Mammary microvascular endothelial cell (primary cell): ENCODE measurements around the genes RASEF, NAA35 and C9orf153.

DNA sequence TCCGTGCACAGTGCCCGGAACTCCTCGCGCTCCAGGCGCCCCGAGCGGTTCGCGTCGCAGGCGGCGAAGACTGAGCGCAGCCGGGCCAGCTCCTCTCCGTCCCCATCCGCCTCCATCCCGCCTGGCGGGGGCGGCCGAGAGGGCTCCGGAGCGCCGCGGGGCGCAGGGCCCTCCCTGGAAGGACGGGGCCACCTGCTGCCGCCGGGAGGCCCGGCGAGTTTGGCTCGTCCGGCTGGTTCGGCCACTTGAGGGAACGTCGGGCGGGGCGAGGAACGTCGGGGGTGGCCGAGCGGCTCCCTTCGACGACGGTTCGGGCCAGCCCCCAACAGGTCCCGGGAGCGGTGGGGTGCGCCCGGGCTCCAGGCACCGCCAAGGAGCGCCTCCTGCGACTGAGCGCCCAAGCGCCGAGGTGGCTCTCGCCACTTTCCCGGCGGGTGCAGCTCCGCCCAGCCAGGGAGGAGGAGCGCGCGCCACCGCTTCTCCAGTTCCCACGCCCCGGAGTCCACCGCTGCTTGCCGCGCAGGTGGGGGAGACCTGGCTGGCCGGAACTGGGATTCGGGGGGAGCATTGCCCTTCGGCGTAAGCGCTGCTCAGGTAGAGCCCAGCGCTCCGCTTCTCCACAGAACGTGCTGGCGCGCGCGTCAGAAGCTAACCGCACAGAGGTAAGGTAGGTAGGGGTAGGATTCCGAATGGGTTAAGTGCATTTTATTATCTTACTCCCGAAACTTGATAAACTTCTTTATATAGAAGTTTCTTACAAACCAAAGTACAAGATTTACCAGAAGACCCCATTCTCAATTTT, at the start of gene RASEF:
Gene RASEF (minus strand): TSS at position 391 of the 802 bp plus-strand sequence.
- RAMPAGE, long total RNA, result no peak

DNA sequence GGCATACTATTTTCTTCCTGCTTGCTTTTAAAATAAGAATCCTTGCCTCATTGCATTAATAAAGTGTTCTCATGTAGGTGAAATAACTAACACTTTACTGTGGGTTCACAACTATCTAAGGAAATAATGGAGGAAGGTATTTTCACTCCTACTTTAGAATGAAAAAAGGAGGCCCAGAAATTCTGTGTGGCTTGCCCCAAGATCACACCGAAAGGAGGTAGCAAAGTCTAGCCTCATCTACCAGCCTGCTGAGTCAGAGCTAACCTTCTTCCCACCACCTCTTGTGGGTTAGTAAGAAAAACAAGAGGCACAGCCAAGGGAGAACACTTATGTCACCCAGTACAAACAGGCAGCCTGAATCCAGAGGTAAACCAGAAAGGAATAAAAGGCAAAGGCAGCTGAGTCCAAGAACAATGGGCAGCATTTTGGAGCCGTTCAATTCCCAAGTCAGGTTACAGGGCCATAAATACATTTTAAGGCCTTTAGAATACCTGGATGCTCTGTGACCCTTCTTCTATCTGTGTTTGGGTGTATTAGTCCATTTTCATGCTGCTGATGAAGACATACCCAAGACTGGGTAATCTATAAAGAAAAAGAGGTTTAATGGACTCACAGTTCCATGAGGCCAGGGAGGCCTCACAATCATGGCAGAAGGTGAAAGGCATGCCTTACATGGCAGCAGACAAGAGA, 91.9 kb upstream of the RASEF start:
- RAMPAGE, long total RNA, result no peak

DNA sequence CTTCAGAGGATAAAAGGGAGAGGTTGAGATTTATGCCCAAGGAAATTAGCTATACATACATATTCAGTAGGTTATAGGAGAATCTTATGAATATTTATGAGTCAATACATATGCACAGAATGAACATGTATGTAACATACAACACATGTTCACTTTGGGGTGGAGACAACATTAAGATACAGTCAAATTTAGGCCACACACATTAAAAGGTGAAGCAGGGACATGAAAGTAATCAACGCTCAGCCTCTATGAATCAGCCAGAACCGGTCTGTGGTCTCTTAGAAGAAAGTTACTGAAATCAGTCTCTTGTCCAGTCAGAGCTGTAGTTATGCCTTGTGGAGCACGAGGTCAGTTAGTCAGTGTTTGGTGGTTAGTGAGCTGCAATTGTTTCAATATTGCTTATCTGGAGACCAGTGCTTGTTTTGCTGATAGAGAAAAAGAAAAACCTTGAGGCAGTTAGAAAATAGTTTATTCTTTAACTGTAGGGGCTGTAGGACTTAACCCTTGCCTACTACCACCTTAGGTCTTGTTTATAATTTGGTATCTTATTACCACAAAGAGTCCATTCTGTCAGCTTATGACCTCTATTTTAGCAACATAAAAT, 157.8 kb upstream of the RASEF start:
- RAMPAGE, long total RNA, result no peak

GRCh38 chr9:83642314-83642766, 19.4 kb downstream of the IDNK start:
- RAMPAGE, long total RNA, result no peak

- RAMPAGE, long total RNA, result no peak
Measured at GRCh38 chr9:83657190-83657975, 34.4 kb downstream of the IDNK start.

DNA sequence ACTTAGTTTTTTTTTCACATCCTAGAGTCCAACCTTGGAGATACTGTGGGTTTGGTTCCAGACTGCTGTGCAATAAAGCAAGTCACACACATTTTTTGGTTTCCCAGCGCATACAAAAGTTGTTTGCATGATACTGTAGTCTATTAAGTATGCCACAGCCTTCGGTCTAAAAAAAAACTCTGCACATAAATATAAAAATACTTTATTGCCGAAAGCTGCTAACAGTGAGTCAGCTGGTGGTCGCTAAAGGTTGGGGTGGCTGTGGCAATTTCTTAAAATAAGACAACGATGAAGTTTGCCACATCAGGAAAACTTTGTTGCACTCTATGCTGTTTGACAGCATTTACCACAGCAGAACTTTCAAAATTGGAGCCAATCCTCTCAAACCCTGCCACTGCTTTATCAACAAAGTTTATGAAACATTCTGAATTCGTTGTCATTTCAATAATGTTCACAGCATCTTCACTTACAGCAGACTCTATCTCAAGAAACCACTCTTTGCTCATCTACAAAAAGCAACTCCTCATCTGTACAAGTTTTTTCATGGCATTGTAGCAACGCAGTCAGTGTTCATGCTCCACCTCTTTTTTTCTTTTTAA, 37.3 kb downstream of the UBQLN1 start:
- RAMPAGE, long total RNA, result no peak

DNA sequence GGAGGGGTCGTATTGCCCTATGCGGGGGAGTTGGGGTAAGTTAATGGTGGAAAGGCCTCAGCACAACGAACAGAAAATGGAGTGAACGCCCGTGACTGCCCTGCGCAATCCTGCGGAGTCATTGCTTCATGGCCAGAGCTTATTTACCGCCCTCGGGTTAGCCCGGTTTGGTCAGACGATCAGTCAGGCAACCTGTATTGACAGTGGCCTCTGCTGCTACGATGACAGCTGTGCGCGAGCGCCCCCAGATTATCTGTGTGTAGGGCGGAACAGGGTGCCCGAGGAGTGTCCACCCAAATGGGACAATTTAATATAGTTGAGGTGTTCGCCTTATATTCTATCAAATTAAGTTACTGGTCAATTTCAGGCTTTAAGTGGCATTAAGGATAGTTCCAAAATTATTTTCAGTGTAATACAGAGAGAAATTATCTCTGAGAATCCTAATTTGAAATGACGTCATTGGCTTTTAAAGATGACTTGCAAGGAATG, 778 bp upstream of the UBQLN1 start:
- RAMPAGE, long total RNA, result no peak

- RAMPAGE, long total RNA, result no peak
Measured at GRCh38 chr9:83797239-83797845, 20.2 kb downstream of the GKAP1 start.

DNA sequence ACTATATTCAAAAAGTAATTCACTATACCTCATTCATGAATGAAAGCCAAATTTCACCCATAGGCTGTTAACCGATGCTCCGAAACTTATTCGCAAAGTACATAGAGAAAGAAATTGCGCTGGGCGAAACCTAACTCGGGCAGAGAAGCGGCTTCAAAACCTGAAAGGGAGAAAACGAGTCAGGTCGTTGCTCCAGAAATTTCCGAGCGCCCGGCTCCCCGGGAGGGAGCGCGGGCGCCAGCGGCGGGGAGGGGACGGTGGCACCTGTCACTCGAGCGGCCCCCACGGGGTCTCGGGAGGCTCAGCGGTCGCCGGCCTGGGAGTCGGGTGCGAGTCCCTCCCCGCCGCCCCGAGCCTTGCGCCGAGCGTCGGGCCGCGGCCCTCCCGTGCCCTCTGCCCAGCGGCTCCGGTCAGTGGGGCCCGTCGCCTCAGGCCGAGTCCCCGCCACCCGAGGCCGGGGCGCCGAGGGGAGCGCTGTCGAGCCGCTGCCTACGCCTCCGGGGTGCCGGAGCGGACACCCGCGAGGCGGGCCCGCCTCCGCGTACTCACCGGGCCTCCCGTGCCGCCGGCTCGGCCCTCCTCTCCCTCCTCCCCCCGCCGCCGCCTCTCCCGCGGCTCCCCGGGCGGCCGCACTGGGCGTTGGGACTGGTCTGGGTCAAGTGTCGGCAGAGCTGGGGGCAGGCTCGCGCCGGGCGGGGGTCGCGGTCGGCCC, 445 bp downstream of the GKAP1 start:
- RAMPAGE, long total RNA, result no peak

- RAMPAGE, long total RNA, result no peak
Measured at GRCh38 chr9:83977870-83978719, 1.9 kb downstream of the HNRNPK start.

DNA sequence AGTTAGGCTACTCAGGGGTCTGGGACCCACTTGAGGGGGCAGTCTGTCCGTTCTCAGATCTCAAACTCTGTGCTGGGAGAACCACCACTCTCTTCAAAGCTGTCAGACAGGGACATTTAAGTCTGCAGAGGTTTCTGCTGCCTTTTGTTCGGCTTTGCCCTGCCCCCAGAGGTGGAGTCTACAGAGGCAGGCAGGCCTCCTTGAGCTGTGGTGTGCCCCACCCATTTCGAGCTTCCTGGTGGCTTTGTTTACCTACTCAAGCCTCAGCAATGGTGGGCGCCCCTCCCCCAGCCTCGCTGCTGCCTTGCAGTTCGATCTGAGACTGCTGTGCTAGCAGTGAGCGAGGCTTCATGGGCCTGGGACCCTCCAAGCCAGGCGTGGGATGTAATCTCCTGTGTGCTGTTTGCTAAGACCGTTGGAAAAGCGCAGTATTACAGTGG, 133.6 kb upstream of the NTRK2 start:
- RAMPAGE, long total RNA, result no peak

- RAMPAGE, long total RNA, result no peak
Measured at GRCh38 chr9:84671933-84672506, 2.5 kb downstream of the NTRK2 start.

GRCh38 chr9:85289915-85290587, 451.7 kb downstream of the AGTPBP1 start:
- RAMPAGE, long total RNA, result no peak

GRCh38 chr9:85804929-85805452, 63.2 kb upstream of the AGTPBP1 start:
- RAMPAGE, long total RNA, result no peak

DNA sequence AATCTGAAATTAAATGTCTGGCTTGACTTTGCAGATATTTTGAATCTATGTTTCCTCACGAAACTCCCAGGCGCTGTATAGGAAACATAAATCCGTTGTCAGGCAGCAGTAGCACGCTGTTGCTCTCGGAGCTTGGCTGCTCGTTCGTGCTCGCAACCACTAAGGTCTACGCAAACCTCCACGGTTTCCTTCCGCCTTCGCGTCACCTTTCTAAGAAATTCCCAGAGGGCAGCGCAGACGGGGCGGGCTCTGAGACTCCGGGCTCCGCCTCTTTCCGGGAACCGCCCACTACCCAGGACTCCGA, 321 bp upstream of the NAA35 start:
- RAMPAGE, long total RNA, result no peak

DNA sequence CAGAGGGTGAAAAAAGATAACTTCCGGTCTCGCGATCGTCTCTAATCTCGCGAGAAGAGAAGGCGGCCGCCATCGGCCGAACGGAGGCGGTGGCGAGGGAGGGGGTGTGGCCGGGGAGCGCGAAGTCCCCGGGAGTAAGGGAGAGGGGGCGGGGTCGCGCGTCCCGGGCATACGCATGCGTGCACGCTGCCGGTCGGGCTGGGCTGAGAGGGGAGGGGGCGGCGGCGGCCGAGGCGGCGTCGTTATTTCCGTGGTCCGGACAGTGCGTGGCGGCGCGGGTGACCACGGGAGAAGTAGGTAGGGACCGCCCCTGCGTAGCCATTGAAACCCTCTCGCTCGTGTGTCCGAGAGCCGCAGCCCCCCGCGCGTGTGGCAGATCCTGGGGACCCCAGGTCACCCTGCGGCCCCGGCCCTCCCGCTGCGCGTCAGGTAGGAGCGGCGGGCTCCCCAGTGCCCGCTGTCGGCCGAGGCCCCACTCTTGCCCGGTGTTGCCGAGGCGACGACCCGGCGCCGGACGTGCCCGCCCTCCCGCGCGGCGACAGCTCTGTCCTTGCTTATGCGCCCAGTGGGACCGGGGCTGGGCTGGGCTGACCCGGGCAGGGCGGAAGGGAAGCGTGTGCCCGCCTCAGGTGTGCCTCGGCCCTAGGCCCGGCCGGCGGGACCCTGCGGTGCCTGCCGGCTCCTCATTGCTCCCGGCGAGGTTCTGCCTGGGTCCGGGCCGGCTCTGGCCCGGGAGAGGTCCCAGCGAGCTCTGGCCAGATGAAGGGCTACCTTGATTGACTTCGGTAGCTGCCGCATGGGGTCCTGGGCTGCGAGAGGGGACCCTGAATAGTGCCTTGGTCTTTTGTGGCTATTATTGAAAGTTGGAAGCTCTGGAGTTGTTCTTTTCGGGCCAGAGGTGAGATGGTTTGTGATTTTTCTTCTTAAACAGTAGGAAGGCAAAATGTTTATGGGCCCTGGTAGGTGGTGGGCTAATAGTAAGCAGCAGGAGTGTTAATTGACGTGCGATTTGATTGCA, at the start of gene NAA35:
Gene NAA35 (plus strand): TSS at position 170 of the 1,018 bp plus-strand sequence.
- RAMPAGE, long total RNA, result no peak

GRCh38 chr9:86062776-86063589, 36.4 kb downstream of the GOLM1 start:
- RAMPAGE, long total RNA, result no peak

- RAMPAGE, long total RNA, result no peak
Measured at GRCh38 chr9:86246690-86247305, 12.7 kb downstream of the C9orf153 start.

GRCh38 chr9:86259538-86259947, at the start of gene C9orf153:
C9orf153 (minus strand) TSS chr9:86259657.
- RAMPAGE, long total RNA, result no peak

DNA sequence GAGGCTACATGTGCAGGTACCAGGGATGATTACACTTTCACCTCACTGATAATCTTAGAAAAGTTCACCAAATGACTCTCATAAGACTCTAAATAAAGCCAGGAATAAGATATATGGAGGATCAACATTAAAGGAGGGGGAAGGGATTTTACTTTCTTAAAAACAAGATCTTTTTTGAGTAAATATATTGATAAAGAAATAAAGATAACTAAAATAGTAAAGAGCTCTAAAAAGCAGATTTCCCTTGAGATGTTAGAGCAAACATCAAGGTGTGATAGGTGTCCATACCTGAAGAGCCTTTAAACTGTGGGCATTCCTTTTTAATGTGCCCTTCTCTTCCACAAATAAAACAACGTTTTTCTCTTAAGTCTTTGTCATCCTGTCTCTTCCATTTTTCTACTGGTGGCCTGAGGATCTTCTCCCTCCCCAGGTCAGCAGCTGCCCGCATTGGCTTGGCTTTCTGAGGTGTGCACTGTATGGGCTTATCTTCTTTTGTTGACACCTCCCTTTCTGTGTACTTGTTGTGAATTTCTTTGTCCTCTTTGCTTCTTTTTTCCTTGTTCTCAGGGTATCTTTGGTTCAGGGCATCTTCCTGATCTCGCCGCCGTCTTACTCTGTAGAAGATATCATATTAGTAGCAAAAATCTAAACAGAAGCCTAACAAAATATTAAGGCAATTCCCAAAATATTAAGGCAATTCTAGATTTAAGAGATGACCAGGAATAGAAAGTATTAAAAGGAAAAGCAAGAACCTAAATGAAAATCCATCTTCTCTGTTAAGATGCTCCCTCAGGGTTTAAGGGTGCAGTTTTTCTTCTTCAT, 18.9 kb upstream of the ISCA1 start:
- RAMPAGE, long total RNA, result no peak